ENCODE measurements around the gene SLC29A4.

- PRO-cap, result no peak
Observed at GRCh38 chr7:3421356-3422064, 120.5 kb downstream of the SDK1 start.

- PRO-cap, result no peak
Observed at GRCh38 chr7:3529028-3529917, 228.2 kb downstream of the SDK1 start.

GRCh38 chr7:3700789-3701269 lies 399.8 kb downstream of the SDK1 start:
- PRO-cap, result no peak

DNA sequence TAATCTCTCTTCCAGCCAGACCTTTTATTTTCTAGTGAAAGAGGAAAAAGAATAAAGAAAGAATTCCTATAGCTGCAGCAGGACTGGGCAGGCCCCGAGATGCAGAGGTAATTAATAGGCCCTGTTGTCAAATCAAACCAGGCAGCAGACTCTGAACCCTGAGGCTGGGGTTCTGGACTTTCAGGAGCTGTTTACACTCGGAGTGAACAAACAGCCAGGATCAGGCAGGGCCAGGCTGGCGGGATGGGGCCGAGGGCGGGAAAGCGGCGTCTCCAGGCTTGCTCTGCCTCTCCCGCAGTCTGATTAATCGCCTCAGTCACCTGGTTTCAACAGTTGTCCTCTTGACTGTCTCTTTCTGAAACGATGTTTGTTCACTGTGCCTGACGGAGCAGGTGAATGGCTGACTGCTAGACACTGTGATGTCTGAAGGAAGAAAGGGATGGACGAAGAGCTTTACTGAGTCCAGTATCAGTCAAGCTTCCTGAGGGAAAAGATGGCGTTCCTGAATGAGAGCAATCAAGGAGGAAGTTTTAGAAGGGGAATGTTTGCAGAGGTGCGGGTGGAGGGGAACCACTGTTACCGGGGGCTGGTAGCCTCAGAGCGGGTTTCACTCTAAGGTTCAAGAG lies 675.3 kb upstream of the FOXK1 start:
- PRO-cap, result no peak

- PRO-cap, result no peak
Observed at GRCh38 chr7:4700674-4701423, 18.8 kb downstream of the FOXK1 start.

DNA sequence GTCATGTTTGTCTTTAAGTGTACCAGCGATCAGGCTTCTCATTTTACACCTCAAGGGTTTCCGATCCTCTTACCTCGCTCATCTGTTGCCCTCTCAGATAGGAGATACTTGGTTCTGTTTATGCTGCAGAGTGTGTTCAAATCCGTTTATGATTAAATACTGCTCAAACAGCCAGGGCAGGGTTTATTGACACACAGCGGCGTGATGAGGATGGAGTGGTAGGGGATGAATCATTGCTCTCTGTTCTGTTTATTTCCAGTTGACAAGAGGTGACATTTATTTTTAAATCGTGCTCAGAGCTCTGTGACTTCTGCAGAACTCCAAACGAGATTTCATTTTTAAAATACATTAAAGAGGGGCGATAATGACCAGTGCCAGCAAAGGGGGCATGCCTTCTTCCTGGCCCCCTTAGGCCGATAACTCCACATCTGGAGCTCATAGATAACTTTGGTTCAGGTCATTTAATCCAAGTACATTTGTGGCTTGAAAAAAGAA lies 30.6 kb downstream of the FOXK1 start:
- PRO-cap, result no peak

DNA sequence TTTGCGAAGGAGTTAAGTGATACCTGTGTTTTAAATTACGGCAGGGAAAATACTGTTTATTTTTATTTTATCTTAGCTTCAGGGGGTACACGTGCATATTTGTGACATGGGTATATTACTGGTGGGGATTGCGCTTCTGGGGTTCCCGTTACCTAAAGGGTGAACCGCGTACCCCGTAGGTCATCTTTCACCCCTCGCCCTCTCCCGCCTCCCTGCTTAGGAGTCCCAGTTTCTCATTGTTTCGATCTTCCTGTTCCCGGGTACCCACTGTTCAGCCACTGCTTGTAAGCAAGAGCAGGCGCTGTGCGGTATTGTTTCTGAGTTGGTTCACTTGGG lies 31.3 kb upstream of the AP5Z1 start:
- PRO-cap, result no peak

DNA sequence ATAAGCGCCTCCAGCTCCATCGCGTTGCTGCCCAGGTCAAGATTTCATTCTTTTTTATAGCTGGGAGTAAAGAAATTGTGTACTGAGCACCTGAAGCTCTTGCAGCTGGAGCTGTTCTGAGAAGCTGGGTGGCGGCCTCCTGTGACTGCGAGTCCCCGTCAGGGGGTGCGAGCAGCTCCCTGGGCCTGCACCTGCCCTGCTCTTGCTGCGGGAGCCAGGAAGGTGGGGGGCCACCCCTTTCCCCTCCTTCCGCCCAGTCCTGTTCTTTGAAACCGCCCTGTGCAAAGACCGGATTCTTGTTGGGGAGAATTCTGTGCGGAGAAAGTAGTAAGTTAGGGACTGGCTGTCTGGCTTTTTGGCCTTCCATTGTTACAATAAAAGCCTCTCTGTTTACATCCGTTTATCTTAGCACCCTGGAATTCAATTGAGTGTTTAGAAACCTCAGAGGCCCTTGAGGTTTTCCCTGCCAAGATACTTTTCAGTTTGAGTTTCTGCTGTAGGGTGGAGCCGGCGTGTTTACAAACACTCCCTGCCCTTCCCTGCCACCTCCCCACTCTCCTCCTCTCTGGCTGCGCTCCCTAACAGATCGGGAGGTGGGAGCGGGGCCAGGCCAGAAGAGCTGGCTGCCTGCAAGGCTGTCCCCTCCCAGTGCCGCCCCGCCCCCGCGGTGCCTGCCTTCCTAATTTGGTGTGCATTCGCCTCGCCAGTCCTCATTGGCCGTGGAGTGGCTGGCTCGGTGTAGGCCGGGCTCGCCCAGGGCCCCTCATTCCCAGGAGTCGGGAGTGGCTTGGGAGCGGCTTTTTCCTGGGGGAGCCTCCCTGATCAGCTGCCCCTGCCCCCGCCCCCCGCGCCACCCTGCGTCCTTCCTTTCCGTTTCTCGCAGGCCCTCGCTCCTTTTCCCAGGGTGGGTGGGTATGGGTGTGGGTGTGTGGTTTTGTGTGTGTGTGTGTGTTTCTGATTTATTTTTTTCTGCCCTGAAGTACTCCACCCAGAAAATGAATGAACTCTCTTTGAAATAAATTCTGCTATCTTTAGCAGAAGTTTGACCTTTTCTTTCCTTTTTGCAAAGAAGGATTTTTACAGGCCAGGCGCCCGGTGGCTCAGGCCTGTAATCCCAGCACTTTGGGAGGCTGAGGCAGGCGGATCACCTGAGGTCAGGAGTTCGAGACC lies 30.5 kb upstream of the AP5Z1 start:
- PRO-cap, result bidirectional peak, plus-strand start at position 706 of the sequence, minus-strand start at position 376 of the sequence

- PRO-cap, result no peak
Observed at GRCh38 chr7:4777874-4778722, 2.7 kb downstream of the AP5Z1 start.

GRCh38 chr7:4824336-4824943 lies 37.4 kb downstream of the PAPOLB start:
- PRO-cap, result no peak

DNA sequence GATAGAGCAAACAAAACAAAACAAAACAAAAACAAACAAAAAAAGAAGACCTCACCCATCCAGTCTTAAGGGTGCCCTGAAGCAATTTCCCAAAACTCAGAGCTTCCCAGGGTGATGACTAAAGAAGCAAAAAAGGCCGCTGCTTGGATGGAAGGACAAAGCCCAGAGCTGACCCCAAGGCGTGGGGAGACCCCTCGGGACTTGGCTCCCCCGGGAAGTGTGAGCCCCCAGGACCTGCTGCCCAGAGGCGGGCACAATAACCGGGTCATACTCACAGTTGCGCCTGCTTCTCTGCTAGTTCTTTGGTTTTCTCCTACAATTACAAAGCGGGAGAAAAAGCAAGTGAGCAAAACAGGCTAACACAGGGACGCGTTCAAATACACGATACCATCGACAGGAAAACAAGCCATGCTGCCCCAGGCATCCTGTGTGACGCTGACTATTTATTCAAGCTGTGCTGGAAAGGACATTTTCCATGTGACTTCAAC lies 29.9 kb downstream of the PAPOLB start:
- PRO-cap, result no peak

GRCh38 chr7:4883902-4884228 lies 349 bp upstream of the RADIL start:
- PRO-cap, result no peak

DNA sequence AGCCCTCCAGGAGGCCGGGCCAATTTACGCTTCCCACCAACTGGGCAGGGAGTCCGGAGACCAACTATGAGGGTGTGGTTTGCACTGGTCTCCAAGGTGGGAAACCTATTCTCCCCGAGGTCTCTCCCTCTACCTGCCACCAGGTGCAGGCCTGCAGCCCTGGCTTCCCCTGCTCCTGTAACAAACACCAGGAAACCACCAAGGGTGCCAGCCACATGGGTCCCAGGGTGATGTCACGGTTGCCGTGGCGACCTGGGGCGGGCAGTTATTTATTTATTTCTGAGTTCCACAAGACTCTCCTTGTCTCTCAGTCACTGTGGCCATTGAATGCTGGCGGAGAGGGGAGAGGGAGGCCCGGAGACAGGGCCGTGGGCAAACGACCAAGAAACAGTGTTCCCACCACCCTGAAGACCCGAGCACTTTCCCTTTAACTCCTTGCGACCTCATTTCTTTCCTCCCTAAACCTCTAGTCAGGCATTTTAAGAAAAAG lies 27.0 kb downstream of the MMD2 start:
- PRO-cap, result no peak

DNA sequence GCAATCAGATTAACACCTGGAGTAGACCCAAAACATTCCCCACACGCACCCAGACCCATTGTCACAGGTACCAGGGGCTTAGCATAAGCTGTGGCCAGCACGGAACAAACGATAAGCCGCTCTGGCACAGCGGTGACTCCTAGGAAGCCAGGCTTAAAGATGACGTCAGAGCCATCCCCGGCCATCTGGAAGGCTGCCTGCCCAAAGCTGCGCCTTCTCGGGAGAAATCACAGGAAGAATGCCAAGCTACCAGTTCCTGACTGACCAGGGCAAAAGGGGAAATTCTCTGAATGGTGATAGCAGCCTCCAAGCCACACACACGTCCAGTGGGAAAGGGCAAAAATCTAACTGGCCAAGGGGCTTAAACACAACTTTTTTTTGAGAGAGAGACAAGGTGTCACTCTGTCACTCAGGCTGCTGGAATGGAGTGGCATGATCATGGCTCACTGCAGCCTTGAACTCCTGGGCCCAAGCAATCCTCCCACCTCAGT lies 12.9 kb upstream of the WIPI2 start:
- PRO-cap, result no peak

DNA sequence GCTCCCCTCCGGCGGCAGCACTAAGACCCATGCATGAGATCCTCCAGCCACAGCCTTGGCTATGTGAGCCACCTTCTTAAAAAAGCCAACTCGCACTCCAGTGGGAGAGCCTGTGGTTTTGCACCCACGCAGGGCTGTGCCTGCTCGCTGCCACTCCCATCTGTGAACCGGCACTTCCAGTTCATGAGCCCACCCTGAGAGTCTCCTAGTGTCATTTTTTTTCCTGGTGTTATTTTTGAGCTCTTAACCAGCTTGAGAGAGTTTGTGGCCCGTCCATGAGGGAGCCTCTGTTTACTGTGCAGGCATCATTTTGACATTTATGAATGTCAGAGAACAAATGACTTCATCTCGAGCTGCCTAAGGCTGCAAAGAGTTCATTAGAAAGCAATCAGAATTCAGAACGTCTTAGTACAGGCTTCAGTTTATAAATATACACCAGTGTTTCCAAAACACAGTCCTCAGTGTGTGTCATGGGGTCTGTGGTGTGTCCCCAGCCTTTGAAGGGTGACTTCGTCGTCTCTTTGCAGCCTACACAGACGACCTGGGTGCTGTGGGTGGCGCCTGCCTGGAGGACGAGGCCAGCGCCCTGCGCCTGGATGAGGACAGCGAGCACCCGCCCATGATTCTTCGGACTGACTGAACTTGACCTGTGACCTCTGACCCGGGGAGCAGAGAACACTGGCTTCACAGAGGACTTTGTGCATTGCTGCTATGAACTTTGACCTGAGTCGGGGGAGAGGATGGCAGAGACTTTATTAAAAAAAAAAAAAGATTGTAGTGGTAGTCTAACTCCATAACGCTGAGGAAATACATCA lies 40.5 kb downstream of the WIPI2 start:
- PRO-cap, result no peak

GRCh38 chr7:5232283-5233510 lies 42.7 kb downstream of the WIPI2 start:
- PRO-cap, result no peak

- PRO-cap, result unidirectional peak, plus-strand start at chr7:5282918
Observed at GRCh38 chr7:5282776-5283430, at the start of gene SLC29A4. Gene SLC29A4, plus strand, starts transcription at chr7:5282943.

DNA sequence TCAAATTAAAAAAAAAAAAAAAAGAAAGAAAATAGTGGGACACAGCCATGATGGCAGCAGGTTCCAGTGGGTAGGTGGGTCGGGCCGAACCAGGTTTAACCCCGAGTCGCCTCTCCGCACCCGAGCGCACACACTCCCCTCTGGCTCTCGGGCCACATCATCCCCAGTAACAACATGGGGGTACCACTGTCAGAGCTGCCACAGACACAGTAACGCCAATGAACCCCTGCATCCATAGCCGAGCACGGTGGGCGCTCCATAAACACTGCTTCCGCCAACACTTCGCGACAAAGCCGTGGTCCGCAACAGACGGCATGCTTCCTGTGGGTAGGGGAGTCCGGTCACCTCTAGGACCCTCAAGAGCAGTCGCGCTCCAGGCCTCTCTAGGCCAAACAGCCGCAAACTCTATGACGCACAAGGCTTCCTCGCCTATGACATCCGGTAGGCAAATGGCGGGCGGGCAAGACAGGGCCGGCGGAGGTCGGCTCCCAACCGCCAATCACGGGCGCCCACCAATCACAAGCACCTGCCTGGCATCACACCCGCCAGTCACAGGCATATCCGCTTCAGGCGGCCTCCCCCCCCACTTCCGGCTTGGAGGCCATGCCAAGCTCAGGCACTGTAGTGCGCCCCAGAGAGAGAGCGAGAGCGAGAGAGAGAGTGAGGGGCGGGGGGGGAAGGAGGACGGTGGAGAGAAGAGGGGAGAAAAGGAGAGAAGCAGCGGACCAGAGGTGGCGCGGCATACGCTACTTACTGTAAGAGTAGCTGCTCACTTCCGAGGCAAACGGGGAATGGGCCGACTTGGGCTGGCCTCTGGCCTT lies 67.3 kb downstream of the TNRC18 start:
- PRO-cap, result no peak

DNA sequence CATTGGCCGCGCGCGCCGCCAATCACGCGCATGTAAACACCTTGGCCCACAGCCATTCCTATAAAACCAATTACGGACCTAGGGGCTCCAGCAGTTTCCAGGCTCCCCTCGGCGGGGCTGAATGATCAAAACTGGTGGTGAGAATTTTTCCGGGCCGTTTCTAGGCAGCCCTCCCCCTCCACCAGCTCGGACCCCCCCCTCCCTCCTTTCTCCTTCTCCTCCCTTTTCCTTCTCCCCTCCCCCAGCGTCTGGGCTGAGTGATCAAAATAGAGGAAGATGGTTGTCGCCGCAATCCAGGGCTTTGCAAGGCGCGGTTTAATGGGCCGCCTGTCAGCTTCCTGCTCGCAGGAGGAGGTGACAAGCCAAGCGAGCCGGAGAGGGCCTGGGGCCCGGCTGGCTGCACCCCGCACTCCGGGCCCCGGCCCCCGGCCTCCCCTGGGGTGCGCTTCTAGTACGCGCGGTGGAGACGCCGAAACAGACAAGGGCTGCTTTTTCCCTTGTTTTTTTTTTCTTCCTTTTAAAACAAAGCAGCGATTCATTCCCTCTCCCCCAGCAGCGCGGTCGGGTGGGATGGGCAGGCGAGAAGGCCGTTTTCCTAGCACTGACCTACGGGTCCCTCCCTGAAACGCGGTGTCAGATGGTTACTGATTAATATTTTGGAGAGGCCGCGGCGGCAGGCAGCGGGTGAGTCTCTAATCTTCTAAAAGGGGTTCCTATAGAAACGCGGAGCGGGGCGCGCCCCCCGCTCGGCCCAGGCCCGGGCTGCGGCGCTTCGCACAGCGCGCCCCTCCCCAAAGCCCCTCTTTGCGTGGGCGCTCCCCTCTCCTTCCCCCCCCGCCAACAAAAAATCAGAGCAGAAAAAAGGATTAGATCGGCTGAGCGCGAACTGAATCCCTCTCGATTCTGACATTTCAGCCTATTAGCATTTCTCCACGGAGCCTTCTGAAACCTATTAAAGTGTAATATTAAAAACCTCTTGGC lies 625 bp upstream of the TNRC18 start:
- PRO-cap, result bidirectional peak, plus-strand start at position 90 of the sequence, minus-strand start outside the sequence; bidirectional peak, plus-strand start at position 347 of the sequence, minus-strand start at position 123 of the sequence; unidirectional peak, plus-strand start at position 451 of the sequence

DNA sequence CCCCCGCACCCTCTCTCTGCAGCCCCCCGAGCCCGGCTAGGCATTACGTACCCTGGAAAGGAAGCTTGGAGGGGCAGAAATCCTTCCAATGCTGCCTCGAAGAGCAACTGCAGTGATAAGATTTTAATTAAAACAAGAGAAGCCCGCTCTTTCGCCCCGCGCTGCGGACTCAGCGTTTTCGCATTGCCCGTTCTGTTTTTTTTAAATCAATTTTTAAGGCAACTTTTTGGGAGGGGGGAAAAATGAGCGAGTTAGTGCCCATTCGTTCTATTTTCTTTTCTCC lies 1.5 kb upstream of the TNRC18 start:
- PRO-cap, result unidirectional peak, minus-strand start at position 117 of the sequence